Skeletal muscle tissue (tissue), 7 donors: ENCODE measurements around the gene CCDC185.

GRCh38 chr1:221687879-221688413, 53.9 kb downstream of the DUSP10 start:
- PRO-cap, 3 experiments = peak in 2 of 3 experiments; most common plus-strand start chr1:221688124 (in 2); most common minus-strand start chr1:221687904 (in 1)
- RAMPAGE, long total RNA = no peak
- RRBS, 2 experiments = no CpG with 5 or more reads among the region's 4 CpGs

- PRO-cap, 3 experiments = no peak in any of the 3 experiments
- RAMPAGE, long total RNA = no peak
- RRBS, 2 experiments = no CpG with 5 or more reads among the region's 1 CpG
Measured at GRCh38 chr1:221701574-221702214, 40.2 kb downstream of the DUSP10 start.

DNA sequence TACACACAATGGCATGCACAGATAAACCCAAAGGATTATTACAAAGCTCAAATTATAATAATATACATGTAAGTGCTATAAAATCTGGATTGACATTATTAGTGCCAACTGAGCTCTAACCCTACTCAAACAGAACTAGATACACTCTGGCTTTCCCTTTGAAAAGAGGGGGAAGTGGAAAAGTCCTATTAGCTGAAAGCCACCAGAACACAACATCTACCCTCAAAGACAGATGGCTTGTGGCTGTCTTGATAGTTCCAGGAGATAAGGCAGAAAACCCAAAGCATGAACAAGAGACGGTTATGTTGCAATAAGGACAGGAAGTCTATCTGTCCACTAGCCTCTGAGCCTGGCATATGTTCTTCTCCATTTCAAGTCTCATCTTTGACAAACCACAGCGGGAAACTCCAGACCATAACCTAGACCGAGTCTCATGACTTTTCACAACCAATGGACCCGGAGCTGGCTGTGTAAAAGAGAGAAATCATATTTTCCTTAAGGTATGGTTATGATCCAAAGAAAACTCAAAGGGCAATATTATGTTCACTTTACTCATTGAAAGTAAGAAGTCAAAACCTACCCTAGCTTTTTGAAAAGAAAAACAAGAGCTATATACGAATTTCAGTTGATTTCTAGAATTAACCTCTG, 33.8 kb downstream of the DUSP10 start:
- PRO-cap, 3 experiments = no peak in any of the 3 experiments
- RAMPAGE, long total RNA = no peak
- RRBS, 2 experiments = no CpG with 5 or more reads among the region's 5 CpGs

DNA sequence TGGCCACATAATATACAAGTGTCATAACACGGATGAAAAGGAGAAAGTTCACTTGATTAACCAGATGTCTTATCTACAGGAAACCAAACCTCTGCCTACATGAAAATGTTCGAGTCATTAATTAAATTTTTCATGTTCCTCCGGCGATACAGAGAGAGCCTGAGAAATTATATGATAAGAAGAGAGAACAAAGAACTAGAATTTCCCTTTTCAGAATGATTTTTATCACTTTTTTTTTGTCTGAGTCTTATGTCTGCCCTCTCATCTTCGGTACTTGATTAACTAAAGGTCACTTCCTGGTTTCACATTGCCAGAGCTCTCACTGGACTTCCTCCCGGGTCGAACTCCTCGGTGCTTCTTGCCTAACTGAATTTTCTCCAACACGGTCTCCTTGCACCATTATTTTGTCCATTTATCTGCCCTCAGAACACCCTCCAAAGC, 67.7 kb upstream of the DUSP10 start:
- PRO-cap, 3 experiments = no peak in any of the 3 experiments
- RAMPAGE, long total RNA = no peak
- RRBS, 2 experiments = no CpG with 5 or more reads among the region's 9 CpGs

DNA sequence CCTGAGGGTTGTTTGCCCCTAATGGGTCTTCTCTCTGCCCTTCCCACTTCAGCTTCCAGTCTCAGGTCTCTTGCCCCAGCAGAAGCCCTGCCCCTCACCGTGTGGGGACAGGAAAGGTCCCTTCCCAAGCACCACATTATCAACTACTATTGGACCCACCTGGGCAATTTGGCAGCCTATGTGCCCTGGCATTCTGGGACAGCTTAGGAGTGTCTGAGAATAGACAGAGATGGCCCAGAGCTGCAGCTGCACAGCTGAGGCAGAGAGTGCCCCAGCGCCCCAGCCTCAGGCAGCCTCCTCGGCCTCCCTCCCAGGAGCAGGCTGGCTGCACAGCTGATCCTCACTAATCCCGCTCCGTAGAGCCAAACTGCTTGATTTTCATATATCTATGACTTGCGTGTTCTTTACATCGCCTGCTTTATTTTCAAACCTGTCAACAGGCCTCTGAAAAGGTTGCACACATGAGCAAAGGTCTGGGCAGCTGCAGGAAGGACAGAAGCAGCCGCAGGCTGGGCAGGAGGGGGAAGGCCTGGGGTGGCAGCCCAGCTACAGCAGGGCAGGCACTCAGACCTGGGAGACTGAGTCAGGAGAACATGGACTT, 301.5 kb upstream of the DUSP10 start:
- PRO-cap, 3 experiments = peak in 1 of 3 experiments; most common plus-strand start position 458 of the sequence (in 1); most common minus-strand start position 351 of the sequence (in 1)
- RAMPAGE, long total RNA = no peak
- RRBS, 2 experiments = no CpG with 5 or more reads among the region's 8 CpGs

- PRO-cap, 3 experiments = peak in 3 of 3 experiments; most common plus-strand start chr1:222465696 (in 1); most common minus-strand start chr1:222465619 (in 3)
- RAMPAGE, long total RNA = no peak
- RRBS, 2 experiments = 2 to 3% methylated on average over 11 to 17 of the region's 45 CpGs
Measured at GRCh38 chr1:222465228-222466182, 82.4 kb downstream of the HHIPL2 start.

DNA sequence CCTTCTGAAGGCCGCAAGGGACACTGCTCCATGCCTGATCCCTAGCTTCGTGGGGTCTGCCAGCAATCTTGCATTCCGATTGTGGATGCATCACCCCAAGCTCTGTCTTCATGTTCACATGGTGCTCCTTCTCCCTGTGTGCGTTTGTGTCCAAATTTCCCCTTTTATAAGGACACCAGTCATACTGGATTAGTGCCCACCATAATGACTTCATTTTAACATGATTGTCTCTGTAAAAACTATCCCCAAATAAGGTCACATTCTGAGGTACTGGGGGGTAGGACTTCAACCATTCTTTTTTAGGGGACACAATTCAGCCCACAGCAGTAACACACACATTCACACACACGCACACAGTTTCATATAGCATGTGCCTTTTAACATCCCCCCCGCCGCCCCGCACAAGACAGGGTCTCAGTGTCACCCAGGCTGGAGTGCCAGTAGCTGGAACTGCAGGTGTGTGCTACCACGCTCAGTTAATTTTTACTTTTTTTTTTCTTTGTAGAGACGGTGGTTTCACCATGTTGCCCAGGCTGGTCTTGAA, 5.2 kb upstream of the HHIPL2 start:
- PRO-cap, 3 experiments = no peak in any of the 3 experiments
- RAMPAGE, long total RNA = no peak
- RRBS, 2 experiments = no CpG with 5 or more reads among the region's 10 CpGs

DNA sequence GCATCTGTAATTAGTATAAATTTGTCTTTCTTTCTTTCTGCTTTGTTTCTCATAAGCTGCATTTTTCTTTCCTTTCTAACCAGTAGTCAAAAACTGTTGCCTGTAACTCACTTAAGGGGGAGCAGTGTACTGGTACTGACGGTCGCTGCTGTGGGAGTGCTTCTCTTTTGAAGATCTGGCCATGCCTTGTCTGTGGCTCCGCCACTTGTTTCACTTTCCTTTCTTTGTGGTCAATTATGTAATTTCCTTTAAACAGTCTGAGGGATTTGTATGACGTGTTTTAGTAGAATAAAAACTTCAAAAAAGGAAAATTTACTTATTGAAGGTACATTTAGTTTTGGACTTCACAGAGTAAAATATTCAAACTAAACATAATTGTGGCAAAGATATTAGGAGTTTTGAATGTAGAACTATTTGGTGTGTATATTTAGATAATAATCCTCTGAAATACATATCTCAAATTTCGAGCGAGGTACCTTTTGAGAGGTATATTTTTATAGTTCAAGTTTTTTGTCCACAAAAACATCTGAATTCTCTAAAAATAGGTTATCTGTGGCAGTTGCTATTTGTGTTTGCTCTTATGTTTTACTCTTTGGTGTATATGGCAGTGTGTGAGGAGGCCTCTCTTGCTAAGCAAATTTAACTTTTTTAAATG, 37.1 kb downstream of the MIA3 start:
- PRO-cap, 3 experiments = no peak in any of the 3 experiments
- RAMPAGE, long total RNA = no peak
- RRBS, 2 experiments = no CpG with 5 or more reads among the region's 6 CpGs

DNA sequence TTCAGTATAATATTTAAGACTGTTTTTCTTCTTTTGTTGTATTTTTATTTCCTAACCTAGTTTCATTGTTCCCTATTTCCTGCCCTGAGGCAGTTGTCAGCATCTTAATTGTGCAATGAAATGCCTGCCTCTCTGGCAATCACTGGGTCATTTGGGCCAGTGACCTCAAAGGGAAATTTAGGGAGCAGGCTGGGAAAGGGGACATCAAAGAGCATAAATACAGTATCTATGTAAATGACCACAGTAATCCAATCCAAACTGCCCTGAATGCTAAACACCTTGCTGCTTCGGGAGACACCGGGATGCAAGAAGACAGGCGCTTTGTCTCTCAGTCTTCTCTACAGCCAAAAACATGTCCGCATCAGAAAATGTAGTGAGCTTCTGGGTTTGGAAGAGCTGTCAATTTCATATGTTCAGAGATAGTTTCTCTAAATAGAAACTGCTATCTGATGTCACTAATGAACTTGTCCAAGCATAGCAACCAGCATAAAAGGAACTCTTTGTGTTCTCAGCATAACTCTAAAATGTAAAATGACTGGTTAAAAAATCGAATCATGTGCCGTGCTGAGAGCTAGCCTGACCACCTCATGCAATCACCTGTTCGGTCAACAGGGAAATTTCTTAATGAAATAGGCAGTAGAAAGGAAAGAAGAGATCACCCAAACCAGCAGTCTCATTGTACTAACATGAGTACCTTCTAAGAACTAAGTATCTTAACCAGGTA, 147.6 kb downstream of the TLR5 start:
- PRO-cap, 3 experiments = no peak in any of the 3 experiments
- RAMPAGE, long total RNA = no peak
- RRBS, 2 experiments = no CpG with 5 or more reads among the region's 7 CpGs

DNA sequence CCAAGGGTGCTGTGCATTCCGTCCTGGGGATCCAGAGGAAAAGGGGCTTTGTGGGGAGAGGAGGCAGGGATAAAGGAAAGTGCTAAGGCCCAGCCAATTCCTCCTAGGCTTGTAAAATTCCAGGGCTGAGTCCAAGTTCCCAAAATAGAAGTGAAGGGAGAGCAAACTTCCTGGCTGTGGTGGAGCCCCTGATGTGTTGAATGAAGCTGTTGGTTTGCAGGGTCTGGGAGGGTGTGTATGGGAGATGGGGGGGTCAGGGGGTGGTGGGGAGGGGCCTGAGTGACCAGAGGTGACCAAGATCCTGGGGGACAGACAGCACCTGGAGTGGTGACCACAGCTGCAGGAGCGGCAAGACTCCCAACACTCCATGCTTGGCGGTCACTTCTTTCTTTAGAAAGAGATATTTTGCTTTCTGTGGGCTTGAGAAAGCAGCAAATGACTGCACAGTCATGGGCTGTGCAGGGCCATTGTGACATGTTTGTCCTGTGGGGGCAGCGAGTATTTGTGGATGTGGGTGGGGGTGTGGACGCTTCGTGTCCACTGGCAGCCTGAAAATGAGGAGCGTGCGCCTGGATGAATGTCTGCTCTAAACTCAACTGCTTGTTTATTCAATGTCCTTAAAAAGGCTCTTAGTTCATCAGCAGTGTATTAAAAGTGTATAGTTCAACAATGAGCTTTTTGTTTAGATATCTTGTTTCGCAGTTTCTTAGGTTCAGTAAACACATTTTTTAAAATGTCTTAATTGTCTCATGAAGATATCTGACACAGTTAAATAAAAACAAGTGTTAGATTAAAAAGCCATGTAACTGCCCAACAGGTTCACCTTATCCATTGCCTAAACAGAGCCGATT, 68.2 kb downstream of the TLR5 start:
- PRO-cap, 3 experiments = no peak in any of the 3 experiments
- RAMPAGE, long total RNA = no peak
- RRBS, 2 experiments = no CpG with 5 or more reads among the region's 10 CpGs

- PRO-cap, 3 experiments = no peak in any of the 3 experiments
- RAMPAGE, long total RNA = no peak
- RRBS, 2 experiments = no CpG with 5 or more reads among the region's 11 CpGs
Measured at GRCh38 chr1:223248310-223249293, 105.6 kb upstream of the TLR5 start.

- PRO-cap, 3 experiments = no peak in any of the 3 experiments
- RAMPAGE, long total RNA = no peak
- RRBS, 2 experiments = 11 to 12% methylated on average over 28 of the region's 73 CpGs
Measured at GRCh38 chr1:223393082-223394173, at the start of gene CCDC185. Gene CCDC185 (plus strand): TSS chr1:223393415.

DNA sequence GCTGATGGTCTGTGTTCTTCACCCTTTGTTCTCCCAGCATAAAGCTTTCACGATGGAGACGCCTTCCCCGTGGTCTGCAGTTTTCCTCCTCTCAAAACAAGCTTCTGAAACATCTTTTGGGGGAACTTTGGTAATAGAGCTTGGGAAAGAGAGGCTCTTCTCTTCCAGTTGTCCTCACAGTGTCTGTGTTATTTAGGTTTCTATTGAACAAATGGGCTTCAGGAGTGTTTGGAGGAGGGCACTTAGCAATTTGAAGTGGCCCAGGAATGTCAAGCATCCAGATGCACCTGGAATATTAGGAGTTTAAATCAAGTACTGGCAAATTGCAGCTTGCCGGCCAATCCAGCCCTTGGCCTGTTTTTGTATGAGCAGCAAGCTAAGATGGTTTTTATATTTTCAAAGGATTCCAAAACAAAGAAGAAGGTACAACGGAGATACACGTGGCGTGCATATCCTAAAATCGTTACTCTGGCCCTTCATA, 94.6 kb downstream of the CCDC185 start:
- PRO-cap, 3 experiments = no peak in any of the 3 experiments
- RAMPAGE, long total RNA = no peak
- RRBS, 2 experiments = no CpG with 5 or more reads among the region's 8 CpGs

GRCh38 chr1:223710903-223711455, 1.4 kb upstream of the CAPN2 start:
- PRO-cap, 3 experiments = no peak in any of the 3 experiments
- RAMPAGE, long total RNA = no peak
- RRBS, 2 experiments = no CpG with 5 or more reads among the region's 3 CpGs

DNA sequence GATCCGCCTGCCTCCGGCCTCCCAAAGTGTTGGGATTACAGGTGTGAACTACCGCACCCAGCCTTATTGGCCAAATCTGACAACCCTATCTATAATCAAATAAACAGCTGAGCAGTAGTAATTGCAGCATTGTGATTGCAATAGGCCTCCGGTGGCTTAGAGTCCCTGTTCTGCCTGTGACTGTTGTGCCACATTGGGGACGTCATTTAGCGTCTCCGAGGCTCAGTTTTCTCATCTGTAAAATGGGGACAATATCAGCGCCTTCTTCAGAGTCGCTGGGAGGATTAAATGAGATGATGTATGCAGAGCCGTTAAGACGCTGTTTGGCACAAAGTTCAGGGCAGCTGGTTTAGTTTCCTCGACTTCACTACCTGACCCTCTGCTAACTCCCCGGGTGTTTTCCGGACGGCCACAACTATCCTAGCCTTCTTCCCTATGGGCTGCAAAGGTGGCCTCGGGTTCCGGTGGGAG, 470 bp upstream of the CAPN2 start:
- PRO-cap, 3 experiments = no peak in any of the 3 experiments
- RAMPAGE, long total RNA = no peak
- RRBS, 2 experiments = 4 to 5% methylated on average over 4 of the region's 17 CpGs

GRCh38 chr1:223738318-223739218, 26.2 kb downstream of the CAPN2 start:
- PRO-cap, 3 experiments = no peak in any of the 3 experiments
- RAMPAGE, long total RNA = no peak
- RRBS, 2 experiments = no CpG with 5 or more reads among the region's 13 CpGs

- PRO-cap, 3 experiments = no peak in any of the 3 experiments
- RAMPAGE, long total RNA = no peak
- RRBS, 2 experiments = no CpG with 5 or more reads among the region's 9 CpGs
Measured at GRCh38 chr1:223752580-223753161, 40.3 kb downstream of the CAPN2 start.

- PRO-cap, 3 experiments = no peak in any of the 3 experiments
- RAMPAGE, long total RNA = no peak
- RRBS, 2 experiments = no CpG with 5 or more reads among the region's 17 CpGs
Measured at GRCh38 chr1:223755011-223755822, 42.9 kb downstream of the CAPN2 start.

DNA sequence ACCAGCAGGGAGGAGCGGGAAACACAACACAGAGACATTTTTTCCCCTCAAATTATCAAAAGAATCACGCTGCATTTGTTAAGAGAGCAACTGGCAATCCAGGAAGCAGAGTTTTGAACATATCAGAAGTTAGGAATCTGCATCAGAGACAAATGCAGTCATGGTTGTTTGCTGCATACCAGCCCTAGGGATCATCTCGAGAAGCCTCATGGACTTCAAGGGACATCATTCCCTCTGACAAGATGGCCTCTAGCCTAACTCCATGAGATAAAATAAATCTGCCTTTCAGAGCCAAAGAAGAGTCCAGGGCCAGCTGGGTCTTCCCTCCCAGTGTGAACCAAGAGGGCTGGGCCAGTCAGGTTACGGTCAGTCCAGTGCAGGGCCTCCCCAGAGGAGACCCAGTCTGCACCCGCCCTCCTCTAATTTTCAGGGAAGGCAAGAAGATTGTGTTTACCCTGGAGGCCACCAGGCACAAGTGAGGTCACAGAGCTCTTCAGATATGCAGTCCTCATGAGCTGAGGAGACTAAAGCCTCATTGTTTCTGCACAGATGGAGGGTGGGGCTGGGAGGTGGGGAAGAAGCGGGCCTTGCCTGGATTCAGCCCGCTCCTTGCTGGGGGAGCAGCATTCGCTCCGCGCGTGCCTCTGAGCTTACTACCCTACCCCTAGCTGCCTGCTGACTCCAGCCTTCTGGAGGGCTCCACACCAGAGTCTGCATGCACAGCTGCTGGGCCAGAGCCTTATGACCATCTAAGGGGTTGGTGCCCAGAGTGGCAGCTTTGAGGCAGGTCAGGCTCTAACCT, 52.8 kb downstream of the CAPN2 start:
- PRO-cap, 3 experiments = no peak in any of the 3 experiments
- RAMPAGE, long total RNA = no peak
- RRBS, 2 experiments = no CpG with 5 or more reads among the region's 11 CpGs

DNA sequence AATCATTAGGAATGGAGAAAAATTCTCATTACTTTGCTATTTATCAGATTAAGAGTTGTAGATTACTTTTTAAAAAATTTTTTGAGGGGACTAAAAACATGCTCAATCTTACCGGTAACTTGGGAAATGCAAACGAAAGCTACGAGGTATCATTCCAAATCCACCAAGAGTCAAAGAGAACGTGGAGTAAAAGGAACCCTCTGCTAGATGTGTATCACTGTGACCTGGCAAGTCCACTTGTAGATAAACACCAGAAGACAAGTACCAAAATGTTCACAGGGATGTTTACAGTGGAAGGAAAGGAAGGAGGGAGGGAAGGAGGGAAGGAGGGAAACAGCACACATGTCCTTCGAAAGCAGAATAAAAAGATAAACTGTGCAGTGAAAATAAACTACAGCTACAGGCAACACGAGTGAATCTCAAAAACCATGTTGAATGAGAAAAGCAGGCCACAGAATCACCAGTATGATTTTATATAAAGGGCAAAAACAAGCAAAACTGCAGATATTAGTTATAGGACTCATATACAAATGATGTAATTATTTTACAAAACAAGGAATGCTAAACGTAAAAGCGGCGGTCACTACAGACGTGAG, 60.0 kb downstream of the TP53BP2 start:
- PRO-cap, 3 experiments = no peak in any of the 3 experiments
- RAMPAGE, long total RNA = no peak
- RRBS, 2 experiments = no CpG with 5 or more reads among the region's 10 CpGs